NALM6 (cell line): ENCODE measurements around the gene SERPINB10.

DNA sequence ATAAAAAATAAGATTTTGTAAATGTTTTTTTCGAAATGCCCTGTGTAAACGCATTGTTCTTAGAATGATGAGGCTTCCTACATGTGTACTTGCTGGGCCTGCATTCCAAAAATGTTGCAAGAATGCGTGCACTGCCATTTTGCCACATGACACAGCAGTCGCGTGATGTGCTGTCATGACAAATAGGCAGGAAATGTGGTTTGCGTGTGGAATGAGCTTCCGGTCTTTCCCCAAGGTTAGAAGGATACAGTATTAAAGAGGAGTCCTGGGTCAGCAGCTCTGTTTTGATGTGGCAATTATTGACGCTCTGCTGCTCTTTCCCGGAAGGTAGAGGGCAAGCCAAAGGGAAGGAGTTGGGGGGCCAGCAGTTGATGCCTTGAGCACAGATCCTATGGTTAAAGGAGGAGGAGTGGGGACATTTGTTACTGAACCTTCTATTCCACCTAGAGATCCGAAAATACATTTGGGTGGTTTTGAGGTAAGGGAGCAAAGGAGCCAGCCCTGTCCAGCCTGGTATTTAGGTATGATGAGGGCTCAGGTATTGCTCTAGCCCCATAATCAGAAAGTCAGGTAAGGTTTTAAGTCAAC is 18.0 kb upstream of the SERPINB2 start:
- PRO-cap, result no peak

DNA sequence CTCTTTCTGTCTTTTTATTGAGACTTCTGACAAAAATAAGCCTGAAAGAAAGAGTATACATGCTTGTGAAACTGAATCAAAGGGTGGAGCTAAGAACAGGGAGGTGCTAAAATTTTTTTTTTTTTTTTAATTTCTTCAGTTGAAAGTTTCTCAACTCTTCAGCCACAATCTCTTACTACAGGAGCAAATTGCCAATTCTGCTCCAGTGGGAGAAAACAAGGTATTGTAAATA is at the start of gene SERPINB10:
Gene SERPINB10 (plus strand): TSS at position 138 of the 232 bp plus-strand sequence.
- PRO-cap, result no peak

DNA sequence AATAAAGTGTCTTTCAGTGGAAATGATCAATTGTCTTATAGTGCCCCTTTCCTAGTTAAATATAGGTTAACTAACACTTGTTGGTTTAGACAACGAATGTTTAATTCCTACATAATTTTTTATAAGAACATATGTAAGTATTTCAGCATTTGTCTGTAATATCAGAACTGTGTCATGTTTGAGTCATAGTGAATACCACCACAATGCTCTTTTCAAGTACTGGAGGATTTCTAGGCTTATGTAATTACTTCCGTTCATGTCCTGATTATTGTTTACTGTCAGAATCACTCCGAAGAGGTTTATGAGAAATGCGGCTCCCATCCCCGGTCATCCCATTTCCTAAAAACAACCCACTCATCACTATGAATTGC is 45.2 kb downstream of the CDH19 start:
- PRO-cap, result no peak

DNA sequence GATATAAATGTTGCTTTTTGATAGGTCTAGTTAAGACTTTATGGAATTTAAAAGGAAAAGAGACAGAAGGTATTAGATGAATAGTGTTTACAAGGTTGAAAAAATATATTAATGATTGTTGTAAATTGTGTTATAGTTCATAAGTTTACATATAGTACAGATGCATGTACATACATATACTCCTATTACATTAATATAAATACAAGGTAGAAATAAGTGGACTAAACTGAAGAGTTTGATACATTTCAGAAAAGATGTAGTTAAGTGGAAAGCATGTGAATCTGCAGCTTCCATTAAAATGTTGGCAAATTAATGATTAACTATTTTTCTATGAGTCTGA is 420.1 kb downstream of the DSEL start:
- PRO-cap, result no peak

DNA sequence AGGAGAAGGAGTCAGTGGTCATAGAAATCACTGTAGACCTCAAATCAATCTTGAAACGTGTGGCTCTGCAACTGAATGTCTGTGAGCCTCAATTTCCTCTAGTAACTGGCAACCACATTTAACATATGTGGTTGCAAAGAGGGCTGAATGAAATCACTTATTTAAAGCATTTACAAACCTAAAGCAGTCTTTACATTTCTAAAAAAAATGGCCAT is 1.7 kb upstream of the DOK6 start:
- PRO-cap, result no peak

GRCh38 chr18:70300893-70302052 is 12.4 kb downstream of the SOCS6 start:
- PRO-cap, result no peak

GRCh38 chr18:70489894-70490352 is 201.1 kb downstream of the SOCS6 start:
- PRO-cap, result no peak

- PRO-cap, result no peak
Measured at GRCh38 chr18:70523344-70523755, 234.5 kb downstream of the SOCS6 start.

- PRO-cap, result no peak
Measured at GRCh38 chr18:70553589-70553881, 264.7 kb downstream of the SOCS6 start.

DNA sequence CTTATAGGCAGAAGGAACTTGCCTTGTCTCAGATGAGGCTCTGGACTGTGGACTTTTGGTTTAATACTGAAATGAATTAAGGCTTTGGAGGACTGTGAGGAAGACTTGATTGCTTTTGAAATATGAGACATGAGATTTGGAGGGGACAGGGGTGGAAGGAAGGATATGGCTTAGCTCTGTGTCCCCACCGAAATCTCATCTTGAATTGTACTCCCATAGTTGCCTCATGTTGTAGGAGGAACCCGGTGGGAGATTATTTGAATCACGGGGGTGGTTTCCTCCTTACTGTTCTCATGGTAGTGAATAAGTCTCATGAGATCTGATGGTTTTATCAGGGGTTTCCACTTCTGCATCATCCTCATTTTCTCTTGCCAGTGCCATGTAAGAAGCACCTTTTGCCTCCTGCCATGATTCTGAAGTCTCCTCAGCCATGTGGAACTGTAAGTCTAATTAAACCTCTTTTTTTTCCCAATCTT is 310.5 kb downstream of the SOCS6 start:
- PRO-cap, result no peak

DNA sequence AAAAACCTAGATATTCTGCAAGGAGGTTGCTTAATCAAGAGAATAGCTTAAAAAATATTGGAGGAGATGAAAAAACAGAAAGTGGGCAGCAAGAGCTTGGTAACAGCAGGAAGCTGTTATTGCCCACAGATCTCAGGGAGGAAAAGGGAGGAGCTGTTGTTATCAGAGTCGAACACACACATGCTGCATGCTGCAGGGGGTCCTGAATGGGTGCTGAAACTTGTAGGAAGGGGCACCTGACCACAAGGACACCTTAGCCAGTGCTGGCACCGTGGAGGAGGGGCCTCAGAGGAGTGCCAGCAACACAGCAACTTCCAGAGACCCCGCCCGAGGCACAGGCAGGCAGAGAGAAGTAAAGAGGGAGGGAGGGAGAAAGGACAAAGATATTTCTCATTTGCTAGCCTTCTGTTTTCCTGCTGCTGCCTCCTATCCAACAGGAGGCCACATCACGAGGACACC is 332.9 kb downstream of the SOCS6 start:
- PRO-cap, result no peak

DNA sequence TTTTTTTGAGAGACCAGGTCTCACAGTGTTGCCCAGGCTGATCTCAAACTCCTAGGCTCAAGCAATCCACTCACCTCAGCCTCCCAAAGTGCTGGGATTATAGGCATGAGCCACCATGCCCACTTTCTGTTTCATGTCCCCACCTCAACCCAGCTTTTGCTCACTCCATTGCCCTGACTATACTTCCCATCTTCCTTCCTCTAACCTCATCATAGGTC is 130.2 kb downstream of the FBXO15 start:
- PRO-cap, result no peak

DNA sequence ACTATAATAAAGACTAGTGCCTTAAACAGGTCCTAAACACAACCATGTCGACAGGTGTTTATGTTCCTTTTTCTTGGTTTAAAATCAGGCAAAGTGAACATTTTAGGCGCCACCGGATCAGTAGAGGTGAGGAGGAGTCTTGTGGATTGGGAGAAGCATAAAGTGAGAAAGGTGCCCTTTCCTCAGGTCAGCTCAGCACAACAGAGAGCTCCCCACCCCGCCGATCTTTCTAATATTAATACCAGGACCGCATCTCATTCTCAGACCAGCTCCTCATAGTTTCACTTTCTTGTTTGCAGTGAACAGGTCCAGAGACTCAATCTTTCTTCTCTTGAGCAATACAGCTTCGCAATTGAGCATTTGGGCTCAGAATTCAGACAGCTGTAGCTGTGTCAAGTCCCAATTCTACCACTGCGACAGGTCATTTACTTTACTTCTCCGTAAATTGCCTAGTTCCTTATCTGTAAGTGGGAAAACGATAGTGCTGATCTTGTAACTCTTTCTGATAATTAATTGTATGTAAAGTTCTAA is 23.9 kb downstream of the TIMM21 start:
- PRO-cap, result no peak

DNA sequence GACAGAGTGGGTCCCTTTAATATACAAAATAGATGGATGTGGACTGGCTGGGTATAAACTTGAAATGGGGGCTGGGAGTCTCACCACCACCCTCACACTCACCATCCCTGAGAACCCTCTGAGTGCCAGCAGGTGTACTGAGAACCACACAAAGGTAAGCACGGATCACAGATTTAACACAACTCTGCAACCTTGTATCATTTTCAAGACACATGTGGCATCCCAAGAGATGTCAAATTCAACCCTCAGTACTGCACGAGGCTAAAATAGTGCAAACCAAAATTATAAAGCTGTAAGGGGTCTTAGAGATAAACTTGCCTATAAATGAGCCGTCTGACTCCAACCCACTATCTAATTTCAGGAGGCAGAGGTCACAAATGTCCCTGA is 68.6 kb downstream of the TIMM21 start:
- PRO-cap, result no peak

DNA sequence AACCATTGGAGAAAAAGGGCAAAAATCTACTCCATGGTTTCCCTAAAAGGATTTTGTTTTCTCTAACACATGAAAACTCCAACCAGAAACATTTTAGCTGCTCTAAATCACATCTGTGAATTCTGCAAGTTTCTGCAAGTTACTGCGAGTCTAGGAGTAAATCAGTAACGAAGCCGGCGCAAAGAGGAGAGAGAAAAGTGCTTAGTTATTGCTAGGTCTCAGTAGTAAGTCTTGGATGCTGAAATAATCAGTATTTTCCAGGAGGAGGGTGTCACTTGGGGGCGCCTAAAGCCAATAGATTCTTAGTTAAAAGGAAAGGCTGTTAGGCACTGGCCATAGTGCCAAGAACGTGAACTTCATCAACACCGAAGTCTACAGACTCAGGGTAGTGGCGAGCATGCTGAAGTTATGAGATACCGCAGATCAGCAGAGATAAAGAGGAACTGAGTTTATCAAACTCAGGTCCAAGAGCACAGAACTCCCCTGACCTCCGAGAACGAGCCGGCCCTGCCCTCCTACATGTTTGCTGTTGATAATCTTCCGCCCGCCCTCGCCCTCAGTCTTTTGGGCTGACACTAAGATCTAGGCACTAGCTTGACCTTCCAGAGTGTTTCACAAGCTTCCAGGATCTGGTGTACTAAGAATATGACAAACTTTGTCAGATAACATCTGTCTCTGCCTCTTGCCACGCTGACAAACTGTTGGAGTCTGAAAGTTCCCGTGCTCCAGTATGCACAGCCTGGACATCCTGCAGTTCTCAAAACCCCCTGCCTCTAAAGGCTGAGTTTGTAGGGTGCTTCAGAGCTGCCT is 49.3 kb downstream of the CYB5A start:
- PRO-cap, result no peak

DNA sequence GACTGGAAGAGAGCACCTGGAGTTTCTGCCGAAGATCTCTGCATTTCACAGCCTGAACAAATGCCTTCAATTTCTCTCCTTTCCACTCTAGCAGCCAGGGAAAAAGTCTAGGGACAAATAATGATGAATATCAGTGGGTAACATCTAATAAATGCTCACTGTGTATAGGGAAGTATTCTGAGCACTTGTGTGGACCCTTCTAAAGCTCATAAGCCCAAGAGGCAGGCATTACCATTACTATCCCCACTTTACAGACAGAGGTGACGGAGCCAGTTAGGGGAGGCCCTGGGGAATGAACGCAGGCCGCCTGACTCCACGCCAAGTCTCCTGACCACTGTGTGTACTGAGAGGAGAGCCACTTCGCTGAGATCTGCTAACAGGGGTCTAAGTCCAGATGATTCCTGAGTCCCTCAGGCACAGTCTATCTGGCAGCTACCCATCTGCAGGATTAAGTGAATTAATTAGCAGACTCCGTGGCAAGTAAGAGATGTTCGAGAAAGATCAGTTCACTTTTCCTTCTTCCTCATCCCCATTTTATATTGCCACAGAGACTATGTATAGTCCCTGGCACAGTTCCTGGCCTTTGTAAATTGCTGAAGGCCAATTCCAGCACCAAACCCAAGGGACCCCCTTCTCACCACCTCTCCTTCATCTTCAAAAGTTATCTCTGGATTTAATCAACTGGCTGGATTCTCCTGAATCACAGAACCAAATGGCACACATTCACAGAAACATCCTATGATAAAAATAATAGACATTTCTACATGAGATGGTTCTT is 13.7 kb downstream of the CYB5A start:
- PRO-cap, result no peak

DNA sequence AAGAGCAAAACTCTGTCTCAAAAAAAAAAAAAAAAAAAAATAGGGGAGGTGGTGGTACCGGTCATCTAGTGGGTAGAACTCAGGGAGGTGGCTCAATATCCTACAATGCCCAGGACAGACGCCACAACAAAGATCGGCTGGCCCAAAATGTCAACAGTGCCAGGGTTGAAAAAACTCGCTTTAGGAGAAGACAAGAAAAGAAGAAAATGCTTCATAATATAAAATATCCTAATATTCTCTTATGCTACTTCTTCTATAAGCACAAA is 2.1 kb downstream of the CYB5A start:
- PRO-cap, result no peak

- PRO-cap, result no peak
Measured at GRCh38 chr18:74456160-74456825, 815 bp downstream of the DIPK1C start.

- PRO-cap, result no peak
Measured at GRCh38 chr18:74508826-74509295, 12.7 kb downstream of the CNDP2 start.

GRCh38 chr18:74524136-74524639 is 10.1 kb upstream of the CNDP1 start:
- PRO-cap, result no peak